Smooth muscle cell (in vitro differentiated cells): ENCODE measurements around the gene RTN4.

- RAMPAGE, long total RNA = no peak
Observed at GRCh38 chr2:54099827-54100133, 128.9 kb downstream of the ACYP2 start.

DNA sequence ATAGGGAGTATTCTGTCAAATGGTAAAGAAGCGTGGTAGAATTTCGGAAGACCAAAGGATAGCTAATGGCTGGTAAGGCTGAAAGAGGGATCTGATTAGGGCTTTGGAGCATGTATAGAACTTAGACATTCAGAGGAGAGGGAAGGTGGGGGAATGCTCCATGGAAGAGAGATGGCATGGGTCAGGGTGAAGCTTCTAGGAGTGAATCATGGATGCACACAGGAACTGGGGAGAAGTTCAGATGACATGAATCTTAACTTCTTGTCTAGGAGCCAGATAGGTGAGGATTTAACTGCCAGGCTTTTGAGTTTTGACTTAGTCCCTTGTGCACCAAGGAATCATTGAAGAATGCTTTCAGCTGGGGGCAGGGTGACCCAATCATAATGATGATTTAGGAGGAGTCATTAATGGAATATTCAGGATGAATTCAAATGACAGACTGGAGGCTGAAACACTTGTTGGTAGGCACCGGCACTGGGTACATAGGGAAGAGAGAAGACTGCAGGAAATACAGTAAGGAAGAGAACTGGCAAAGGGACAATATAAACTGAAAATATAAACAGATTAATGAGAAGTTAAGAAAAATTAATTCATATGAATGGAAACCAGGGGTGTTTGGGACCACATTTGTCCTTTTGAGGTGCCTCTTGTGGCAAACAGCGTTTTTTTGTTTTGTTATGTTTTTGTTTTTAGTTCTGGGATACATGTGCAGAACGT, 91.8 kb downstream of the TSPYL6 start:
- RAMPAGE, long total RNA = no peak

GRCh38 chr2:54240473-54241089, 15.4 kb downstream of the TSPYL6 start:
- RAMPAGE, long total RNA = no peak

GRCh38 chr2:54409539-54410263, 46.4 kb upstream of the SPTBN1 start:
- RAMPAGE, long total RNA = no peak

DNA sequence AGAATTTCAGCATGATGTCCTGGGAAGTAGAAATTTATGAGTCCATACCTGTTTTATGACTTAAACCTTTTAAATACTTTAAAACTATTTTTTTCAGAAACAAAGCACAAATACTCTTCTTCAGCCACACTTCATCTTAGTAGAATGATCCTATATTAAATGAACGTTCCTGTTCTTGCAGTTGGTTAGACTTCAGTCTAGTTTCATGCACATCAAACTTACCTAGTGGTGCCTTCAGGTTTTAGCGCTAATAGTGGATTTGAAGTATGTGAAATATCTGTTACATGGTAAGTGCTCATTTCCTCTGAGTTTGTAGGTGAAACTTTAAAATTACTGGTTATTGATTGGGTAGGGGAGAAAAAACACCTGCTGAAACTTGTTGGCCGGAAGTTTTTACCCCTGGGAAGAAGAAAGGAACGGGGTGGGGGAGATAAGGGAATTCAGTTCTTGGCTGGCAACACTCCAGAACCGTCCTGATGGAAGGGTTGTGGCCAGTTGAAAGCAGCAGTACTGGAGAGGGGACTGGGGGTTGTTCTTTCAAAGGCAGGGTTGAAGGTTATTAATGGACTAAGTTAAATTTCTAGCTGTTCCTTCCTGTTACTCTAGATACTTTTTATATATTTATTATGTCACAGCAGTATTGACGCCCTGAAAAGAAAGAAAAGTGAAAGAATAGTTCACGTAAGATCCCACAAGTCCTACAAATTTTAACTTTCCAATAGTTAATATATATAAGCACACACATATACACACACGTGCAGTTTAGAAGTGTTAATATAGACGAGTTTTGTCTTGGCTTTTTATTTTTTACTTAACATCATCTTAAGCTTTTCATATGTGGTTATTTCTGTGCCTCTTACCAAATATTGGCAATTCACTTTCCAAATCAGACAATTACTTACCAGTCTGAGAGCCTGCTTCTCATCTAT, 112.9 kb downstream of the SPTBN1 start:
- RAMPAGE, long total RNA = no peak

GRCh38 chr2:54569690-54570526, 113.8 kb downstream of the SPTBN1 start:
- RAMPAGE, long total RNA = no peak

- RAMPAGE, long total RNA = no peak
Observed at GRCh38 chr2:54584380-54584754, 128.2 kb downstream of the SPTBN1 start.

DNA sequence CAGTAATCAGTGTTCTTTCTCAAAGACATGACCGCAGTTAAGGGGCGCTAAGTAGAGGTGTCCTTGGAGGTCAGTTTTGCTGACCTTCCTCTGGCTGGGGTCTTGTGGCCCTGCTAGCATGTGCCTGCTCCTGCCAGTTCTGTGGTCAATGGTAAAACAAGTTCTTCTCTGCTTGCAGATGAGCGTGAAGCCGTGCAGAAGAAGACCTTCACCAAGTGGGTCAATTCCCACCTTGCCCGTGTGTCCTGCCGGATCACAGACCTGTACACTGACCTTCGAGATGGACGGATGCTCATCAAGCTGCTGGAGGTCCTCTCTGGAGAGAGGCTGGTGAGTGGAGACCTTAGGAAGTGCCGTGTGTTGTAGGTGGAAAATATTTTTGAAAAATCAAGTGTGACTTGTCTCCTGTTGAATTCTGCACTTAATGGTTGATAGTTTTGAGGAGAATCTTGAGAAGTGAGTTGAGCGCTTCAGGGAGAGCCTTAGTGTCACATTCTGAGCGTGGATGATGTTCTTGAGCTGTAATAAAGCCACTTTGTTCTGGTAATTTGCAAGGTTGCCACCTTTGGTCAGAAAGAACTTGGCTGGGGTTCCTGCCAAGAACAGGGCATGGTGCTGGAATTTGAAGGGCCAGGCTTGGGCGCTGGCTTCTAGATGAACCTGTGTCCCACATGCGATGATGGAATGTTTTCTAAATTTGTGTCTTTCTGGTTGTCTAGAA, 124.4 kb upstream of the EML6 start:
- RAMPAGE, long total RNA = no peak

DNA sequence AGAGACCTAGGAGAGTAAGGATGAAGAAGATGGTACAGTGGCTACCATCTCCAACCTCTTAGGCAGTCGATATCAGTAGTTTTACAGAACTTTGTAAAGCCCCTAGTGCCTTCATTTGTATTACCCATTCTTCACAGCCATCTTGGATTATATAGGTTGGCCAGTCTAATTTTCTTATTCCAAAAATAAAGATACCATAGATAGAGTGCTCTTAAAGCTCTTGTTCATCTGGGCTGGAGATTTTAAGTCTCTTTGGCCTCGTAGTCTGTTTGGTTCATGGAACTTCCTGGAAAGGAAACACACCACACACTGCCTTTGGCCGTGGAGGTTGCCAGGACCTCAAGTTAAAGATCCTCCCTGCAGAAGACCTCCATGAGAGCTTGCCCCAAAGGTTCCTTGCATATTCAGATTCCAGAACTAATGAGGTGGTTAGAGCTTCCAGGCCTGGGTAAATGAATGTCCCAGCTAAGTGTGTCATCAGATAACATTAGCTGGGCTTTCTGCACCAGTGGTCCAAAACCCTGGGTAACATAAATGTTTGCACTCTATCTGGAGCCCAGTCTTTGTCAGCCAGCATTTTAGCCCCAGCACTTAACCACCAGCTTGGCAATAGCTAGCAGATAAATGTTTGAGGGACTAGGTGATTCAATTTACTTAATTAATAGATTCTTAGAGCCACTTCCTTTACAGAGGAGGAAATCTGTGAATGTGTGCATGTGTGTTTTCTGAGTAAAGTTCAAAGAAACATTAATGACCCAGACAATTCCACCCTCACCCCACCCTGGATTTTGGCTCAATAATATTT, 122.2 kb upstream of the EML6 start:
- RAMPAGE, long total RNA = no peak

- RAMPAGE, long total RNA = no peak
Observed at GRCh38 chr2:54604182-54604688, 119.2 kb upstream of the EML6 start.

DNA sequence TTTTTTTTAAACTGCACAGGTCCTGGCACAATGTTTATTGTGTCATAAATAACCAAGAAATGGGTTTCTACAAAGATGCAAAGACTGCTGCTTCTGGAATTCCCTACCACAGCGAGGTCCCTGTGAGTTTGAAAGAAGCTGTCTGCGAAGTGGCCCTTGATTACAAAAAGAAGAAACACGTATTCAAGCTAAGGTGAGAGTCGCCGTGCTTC, 57.7 kb upstream of the EML6 start:
- RAMPAGE, long total RNA = no peak

- RAMPAGE, long total RNA = no peak
Observed at GRCh38 chr2:54897930-54898376, 152.3 kb downstream of the RTN4 start.

DNA sequence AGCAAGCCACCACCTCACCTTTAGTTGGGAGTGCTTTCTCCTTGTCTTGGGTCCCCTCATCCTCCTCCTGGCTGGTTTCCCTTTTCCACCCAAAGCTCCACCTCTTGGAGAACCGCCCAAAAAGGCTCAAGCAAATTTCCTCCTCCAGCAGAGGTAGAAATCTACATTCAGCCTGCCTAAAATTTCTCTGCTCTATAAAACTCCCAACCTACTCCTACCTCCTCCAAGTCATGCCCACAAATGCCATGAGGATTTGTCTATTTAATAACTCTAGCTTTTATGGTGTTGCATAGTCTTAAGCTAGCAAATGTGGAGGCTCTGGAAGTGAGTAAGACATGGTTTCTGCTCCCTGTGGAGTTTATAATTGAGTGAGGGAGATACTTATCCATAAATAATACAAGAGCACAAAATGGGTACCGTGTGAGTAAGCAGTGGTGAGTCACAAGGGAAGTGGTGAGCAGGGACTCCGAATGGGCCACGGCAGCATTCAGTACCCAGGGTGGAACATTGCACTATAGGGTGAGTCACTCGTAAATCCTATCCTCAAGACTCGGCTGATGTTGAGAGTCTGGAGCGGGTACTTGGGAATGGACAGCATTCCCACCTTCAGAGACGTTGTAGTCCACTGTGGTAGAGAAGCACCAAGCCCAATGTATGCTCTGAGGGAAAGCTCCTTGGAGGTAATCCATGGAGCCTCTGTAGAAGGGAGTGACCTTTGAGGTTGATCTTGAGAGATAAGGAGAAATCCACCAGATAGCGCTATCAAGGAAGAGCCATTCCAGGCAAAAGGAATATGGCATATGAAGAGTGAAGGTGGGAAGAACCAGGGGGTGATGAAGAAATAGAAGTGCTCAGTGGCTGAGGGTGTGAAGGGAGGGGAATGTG, 146.2 kb downstream of the RTN4 start:
- RAMPAGE, long total RNA = no peak

- RAMPAGE, long total RNA = no peak
Observed at GRCh38 chr2:55047690-55048434, 2.4 kb downstream of the RTN4 start.

DNA sequence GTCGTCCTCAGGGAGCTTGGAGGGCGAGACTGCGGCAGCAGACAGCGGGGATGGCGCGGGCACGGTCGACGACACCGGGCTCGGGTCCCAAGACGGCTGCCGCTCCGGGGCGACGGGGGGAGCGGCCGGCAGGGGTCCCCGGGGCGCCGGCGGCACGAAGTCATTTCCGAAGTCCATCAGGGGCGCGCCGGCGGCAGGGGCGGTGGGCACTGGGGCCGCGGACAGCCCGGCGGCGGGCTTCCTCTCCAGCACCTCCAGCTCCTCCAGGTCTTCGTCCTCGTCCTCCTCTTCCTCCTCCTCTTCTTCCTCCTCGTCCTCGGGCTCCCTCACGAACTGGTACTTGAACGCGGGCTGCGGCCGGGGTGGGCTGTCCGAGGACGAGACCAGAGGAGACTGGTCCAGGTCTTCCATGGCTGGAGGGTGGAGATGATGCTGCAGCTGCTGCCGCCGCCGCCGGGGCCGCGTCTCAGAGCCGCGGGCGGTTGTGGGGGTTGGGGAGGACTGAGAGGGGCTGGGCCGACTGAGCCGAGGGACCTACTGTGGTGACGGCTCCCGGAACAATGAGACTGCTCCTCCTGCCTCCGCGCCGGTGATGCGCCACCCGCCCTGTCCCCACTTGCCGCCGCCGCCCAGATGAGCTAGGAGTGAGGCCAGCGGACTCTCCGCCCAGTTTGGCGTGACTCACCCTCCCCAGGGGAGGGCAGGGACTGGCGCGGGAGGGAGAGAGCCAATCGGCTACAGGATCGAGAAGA, at the start of gene RTN4:
Gene RTN4 (minus strand): TSS at position 562 of the 752 bp plus-strand sequence.
- RAMPAGE, long total RNA = start-site peak on the minus strand centred at position 457 of the sequence, 47 bp wide, 205 and 120 reads in 2 replicates; start-site peak on the minus strand centred at position 604 of the sequence, 86 bp wide, 665 and 453 reads in 2 replicates

DNA sequence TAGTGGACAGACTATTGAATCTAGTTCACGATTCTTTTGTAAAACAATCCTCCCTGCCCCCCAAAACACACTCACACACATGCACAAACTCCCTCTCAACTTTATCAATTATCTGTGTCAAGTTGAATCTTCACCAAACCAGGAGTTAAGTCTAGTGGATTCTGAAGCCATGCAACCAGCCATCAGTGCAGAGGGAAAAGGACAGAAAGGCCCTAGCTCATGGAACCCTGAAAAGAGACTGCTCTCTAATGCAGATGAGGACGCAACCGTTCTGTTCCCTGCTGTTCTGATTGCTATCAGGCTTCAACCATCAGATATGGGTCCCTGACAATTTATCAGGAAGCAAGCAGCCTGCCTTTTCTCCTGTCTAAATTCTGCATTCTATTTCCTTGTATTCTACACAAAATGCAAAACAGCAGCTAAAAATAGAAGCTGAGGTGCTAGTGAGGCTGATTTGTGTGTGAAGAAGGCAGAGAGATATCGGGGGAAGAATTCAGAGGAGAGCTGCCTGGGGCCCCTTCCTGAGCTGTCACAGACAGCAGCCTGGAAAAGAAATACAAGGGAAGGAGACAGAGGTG, 68.4 kb upstream of the RTN4 start:
- RAMPAGE, long total RNA = no peak

DNA sequence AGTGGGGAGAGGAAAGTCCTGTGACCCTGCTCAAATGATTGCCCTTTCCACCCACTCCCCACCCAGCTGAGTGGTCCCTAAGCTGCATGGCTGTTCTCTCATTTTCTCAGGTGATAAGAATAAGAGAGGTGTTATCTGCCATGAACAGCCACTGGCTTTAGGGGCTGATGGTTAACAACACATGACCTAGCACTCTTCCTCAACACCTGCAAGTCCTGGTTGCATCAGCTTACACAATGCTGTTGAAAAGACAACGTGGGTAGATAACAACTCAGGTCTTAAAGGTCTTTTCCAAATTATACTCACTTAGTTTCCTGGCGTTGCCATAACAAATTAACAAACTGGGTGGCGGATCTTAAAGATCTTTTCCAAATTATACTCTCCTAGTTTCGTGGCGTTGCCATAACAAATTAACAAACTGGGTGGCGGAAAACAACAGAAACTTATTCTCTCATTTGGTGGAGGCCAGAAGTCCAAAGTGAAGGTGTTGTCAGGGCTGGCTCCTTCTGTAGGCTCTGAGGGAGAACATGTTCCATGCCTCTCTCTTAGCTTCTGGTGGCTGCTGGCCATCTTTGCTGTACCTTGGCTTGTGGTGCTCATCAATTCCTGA, 90.4 kb upstream of the RTN4 start:
- RAMPAGE, long total RNA = no peak

GRCh38 chr2:55418798-55419149, 882 bp downstream of the CCDC88A start:
- RAMPAGE, long total RNA = no peak

GRCh38 chr2:55459585-55460229, 40.1 kb upstream of the CCDC88A start:
- RAMPAGE, long total RNA = no peak

GRCh38 chr2:55500183-55500481, 19.4 kb upstream of the CFAP36 start:
- RAMPAGE, long total RNA = no peak